Skeletal muscle satellite cell (primary cell): ENCODE measurements around a stretch of chr5.

GRCh38 chr5:172854251-172854885, 20.3 kb downstream of the ERGIC1 start:
- CAGE, long polyA plus RNA, result no peak

DNA sequence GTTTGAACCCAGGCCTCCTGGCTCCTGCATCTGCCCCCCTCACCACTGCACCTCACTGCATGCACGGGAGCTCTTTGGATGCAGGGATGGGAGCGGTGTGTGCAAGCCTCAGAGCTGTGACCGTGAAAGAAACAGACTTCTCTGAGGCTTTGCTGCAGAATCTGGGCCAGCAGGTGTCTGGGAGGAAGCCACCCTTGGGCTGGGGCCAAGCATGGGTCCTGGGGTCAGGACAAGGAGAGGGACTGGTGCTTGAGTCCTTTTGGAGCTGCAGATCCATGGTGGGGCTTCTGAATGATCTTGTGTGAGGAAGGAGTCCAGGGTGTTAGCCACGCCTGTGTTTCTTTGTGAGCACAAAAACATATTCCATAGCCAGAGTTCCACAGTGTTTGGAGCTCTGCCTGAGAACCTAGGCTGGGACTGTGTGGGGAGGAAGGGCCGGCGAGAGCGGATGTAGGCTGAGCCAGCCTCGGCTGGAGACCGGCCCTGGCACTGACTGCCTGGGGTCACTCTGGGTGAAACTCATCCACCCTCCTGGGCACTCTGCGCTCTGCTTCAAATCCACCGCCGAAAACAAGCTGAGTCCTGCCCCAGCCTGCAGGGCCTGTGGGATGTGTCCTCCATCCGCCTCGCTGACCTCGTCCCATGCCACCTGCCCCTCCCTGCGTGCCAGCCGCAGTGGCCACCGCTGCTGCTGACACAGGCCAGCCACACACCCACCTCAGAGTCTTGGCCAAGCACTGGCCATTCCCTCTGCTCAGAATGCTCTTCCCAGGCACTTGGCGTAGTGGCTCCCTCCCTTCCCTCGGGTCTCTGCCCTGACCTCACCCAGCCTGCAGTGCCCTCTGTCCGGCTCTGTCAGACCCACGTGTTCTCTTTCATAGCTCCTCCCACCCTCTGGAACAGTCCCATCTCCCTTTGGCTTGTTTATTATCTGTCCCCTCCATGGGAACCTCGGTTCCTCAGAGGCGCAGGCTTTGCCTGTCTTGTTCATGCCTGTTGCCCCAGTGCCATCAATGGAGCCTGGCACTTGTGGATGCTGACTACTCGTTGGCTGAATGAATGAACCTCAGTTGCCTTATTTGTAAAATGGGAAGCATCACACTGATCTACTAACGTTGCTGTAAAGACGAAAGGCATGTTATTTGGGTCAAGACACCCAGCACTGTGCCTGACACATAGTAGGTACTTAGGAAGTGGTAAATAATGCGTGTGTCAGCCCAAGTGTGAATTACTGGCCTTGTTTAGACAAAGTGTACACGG, 26.9 kb downstream of the ERGIC1 start:
- CAGE, long polyA plus RNA, result no peak

DNA sequence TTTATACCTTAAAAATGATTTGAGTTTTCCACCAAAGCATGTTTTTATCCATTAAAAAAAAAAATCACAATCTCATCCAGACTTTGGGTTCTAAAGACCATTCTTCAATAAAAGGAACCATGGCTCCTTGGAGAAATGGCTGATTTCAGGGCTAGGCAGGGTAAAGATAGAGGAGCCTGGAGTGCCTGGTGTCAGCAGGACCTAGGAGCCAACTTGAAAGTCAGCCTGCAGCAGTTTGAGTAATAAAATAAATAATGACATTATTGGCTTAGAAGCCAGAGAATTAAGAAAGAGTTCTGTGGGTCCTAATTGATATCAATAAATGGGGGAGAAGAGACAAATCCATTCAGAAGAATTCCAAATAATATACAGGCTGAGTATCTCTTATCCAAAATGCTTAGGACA, 55.3 kb downstream of the ERGIC1 start:
- CAGE, long polyA plus RNA, result no peak

DNA sequence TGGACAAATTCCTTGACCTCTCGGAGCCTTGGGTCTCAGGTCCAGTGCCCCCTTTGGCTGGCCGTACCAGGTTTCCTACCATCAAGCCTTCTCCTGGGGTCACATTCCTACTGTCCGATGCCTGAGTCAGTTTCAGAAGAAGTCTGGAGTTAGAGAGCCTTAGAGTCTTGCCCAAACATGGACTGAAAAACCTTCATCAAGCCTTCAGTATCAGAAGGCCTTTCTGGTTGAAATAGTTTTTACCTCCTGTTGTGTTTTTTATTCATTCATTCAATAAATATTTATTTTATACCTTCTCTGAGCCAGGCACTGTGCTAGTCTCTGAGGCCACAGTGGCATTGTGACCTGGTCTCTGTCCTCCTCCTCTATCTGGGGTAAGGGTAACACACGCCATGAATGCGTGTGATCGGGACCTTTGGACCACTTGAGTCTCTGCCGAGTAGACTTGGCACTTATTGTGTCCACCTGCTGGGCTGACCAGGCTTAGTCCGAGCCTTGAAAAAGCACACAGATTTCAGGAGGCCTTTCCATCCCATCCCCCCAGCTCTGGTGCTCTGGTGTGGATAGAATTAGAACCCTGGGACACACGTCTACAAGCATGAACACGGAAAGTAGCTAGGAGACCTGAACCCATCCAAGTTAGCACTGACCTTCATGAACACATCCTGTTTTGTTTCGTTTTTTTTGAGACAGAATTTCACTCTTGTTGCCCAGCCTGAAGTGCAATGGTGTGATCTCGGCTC, 58.6 kb downstream of the ERGIC1 start:
- CAGE, long polyA plus RNA, result no peak

GRCh38 chr5:172950700-172951945, 8.1 kb upstream of the RPL26L1 start:
- CAGE, long polyA plus RNA, result no peak

GRCh38 chr5:173027684-173028571, 28.2 kb upstream of the CREBRF start:
- CAGE, long polyA plus RNA, result no peak

GRCh38 chr5:173040137-173040336, 16.1 kb upstream of the CREBRF start:
- CAGE, long polyA plus RNA, result no peak

DNA sequence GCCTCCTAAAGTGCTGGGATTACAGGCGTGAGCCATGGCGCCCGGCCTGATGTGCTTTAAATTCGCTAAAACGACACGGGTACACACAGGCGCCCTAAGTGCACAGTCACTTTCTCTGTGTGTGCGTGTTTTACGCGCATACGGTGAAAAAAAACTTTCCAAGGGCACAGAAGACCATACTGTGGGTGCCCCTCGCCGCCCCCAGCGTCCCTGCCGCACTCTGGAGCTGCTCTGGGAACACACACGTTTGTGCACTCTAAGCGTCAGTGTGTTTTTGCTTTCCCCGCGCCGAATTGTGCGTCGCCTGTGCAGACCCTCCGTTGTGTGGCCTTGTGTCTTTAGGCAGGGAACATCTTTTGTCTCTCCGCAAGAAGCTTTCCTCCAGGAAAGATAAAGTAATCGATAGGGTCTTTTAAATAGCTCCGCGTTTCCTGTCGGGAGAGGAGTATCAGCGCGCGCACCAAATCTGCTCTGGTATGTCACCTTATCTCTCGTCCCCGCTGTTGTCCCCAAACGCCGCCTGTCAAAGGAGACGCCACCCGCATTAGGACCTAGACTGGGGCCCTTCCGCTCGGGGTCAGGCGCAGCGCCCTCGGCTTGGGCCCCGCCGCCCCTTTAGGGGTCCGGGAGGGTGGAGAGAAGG, 10.4 kb upstream of the NKX2-5 start:
- CAGE, long polyA plus RNA, result no peak

GRCh38 chr5:173333936-173334565, 5.8 kb upstream of the STC2 start:
- CAGE, long polyA plus RNA, result no peak

DNA sequence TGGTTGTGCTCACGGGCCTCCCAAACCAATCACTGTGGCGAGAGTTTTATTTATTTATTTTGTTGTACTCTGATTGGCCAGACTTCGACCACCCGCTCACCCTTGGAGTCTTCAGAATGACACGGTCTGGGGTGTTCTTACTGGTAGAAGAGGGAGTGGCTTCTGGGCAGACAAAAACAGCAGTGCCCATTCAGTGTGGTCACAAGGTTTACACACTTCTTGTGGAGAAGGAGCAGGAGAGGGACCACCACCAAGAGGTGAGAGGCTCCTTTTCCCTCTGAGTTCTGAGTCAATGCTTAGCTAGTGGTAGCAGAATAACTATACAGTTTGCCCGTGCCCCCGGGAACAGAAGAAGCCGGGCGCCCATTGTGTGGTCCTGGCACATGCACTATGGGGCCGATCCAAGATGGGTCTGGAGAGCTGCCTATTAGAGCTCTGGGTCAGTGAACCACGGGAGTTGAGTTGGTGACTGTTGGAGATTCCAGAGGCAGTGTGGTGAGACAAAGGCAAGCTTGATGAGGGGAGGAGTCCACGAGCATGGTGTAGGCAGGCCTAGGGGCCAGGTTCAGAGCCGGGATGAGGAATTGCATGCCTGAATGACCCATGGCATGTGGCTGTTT, 84.1 kb upstream of the STC2 start:
- CAGE, long polyA plus RNA, result no peak

DNA sequence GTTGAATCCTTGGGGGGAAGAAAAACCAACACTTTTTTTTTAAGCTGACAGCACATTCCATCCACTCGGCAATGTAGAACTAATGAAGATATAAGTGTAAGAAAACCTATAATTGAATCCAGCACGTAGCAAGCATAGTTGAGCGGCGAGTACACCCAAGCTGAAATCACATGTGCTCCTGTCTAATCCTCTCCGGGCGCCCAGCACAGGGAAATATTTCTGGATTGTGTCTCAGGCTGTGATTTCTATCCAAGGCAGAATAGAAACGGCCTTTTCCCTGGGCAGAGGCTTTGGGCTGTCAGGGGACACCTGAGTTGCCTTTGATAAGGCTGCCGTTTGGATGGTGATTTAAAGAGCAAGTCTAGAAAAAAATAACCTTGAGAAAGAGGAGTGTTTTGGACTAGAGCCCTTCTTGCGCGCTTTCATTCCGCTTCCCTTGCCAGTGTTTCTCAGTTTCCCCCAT, 118.0 kb downstream of the BOD1 start:
- CAGE, long polyA plus RNA, result no peak

DNA sequence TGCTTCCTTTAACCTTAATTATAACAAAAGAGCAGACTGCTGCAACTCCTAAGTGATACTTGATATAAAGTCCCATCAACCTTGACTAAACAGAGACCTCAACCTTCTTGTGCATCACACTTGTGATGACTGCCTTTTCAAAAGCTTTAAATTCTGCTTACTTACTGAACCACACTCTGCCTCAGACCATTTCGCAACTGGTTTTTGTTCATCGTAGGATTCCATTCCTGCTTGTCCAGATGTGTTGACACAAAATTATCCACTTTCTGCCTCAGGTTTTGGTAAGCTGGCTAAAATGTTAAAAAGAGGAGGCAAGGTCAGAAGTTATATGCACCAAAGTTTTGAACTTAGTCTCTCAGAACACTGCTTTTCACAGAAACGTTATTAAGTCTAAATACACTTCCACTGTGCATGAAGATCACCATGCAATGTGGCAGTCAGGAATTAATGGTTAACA, 3.5 kb downstream of the BOD1 start:
- CAGE, long polyA plus RNA, result no peak

- CAGE, long polyA plus RNA, result no peak
Observed at GRCh38 chr5:173733826-173734558, 117.5 kb upstream of the BOD1 start.

- CAGE, long polyA plus RNA, result no peak
Observed at GRCh38 chr5:173741524-173742103, 125.2 kb upstream of the BOD1 start.

- CAGE, long polyA plus RNA, result no peak
Observed at GRCh38 chr5:173755120-173755835, 132.9 kb upstream of the CPEB4 start.

DNA sequence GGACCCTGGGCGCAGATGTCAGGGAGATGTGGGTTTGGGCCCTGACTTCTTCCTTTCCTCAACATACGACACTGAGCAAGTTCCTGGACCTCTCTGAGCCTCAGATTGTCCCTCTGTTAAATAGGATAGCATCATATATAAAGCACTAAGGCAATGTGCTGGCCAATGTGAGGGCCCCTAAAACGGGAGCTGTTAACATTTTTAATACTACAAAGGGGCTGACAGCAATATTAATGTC, 120.9 kb upstream of the CPEB4 start:
- CAGE, long polyA plus RNA, result no peak

- CAGE, long polyA plus RNA, result no peak
Observed at GRCh38 chr5:173770953-173771838, 117.0 kb upstream of the CPEB4 start.

GRCh38 chr5:173790145-173791314, 97.6 kb upstream of the CPEB4 start:
- CAGE, long polyA plus RNA, result no peak

- CAGE, long polyA plus RNA, result no peak
Observed at GRCh38 chr5:173795394-173796065, 92.6 kb upstream of the CPEB4 start.

DNA sequence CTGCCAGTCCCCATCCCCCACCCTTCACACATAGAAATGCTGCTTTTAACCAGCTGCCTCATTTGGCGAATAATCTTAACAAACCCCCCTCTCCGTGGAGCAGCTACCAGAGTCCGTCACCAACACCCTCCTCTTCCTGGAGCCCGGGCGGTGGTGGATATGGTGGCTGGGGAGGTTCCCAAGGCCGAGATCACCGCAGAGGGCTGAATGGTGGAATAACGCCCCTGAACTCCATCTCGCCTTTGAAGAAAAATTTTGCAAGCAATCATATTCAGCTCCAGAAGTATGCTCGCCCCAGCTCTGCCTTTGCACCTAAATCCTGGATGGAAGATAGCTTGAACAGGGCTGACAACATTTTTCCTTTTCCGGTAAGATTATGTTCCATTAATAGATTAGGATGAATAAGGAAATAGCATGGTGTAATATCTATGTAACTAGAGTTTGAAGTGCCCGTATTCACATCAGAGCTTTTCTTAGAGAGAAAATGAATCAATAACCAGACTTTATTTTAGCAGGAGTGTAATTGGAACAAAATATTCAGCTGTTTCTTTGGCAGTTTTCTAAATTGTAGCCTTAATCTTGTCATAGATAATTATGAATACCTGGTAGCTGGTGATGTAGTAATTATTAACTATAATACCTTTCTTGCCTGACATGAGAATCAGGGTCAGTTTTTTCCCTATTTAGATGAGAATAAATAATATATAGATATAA, 2.5 kb downstream of the CPEB4 start:
- CAGE, long polyA plus RNA, result no peak